Penis (tissue), 1 donor: ENCODE measurements around the genes SNX32, CCDC85B, TSGA10IP and RBM4.

GRCh38 chr11:65509230-65510166 lies 15.4 kb upstream of the SCYL1 start:
- PRO-cap, result no peak

DNA sequence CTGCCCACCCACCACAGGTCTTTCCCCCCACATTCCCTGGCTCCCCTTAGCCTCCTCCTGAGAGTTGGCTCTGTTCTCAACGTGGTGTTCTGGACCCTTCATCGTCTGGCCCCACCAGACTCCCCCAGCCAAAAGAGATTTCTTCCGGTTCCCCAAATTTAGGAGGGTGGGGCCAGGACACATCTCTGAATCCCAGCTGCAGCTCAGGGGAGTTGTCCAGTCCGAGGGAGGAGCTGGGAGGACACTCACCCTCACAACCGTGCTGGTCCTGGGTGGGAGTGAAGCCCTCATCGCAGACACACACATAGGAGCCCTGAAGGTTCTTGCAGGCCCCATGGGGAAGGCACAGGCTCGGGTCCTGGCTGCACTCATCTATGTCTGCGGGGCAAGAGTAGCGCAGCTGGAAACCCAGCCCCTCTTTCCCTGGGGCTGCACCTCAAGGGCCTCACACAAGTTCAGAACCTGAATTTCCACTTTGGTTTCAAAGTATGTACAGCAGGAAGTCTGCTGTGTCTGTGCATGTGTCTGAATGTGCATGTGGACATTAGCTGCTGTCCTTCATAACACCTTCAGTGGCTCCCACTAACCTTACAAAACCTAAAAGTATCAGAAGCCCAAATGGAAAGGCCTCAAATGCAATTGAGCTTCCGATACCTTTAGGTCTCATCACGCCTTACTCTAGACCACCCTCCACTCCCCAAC lies 16.6 kb downstream of the SCYL1 start:
- PRO-cap, result no peak

GRCh38 chr11:65574917-65575972 lies 608 bp upstream of the EHBP1L1 start:
- PRO-cap, result bidirectional peak, plus-strand start at chr11:65576112, minus-strand start at chr11:65575868

- PRO-cap, result no peak
Observed at GRCh38 chr11:65659093-65659950, 3.4 kb downstream of the RELA start.

DNA sequence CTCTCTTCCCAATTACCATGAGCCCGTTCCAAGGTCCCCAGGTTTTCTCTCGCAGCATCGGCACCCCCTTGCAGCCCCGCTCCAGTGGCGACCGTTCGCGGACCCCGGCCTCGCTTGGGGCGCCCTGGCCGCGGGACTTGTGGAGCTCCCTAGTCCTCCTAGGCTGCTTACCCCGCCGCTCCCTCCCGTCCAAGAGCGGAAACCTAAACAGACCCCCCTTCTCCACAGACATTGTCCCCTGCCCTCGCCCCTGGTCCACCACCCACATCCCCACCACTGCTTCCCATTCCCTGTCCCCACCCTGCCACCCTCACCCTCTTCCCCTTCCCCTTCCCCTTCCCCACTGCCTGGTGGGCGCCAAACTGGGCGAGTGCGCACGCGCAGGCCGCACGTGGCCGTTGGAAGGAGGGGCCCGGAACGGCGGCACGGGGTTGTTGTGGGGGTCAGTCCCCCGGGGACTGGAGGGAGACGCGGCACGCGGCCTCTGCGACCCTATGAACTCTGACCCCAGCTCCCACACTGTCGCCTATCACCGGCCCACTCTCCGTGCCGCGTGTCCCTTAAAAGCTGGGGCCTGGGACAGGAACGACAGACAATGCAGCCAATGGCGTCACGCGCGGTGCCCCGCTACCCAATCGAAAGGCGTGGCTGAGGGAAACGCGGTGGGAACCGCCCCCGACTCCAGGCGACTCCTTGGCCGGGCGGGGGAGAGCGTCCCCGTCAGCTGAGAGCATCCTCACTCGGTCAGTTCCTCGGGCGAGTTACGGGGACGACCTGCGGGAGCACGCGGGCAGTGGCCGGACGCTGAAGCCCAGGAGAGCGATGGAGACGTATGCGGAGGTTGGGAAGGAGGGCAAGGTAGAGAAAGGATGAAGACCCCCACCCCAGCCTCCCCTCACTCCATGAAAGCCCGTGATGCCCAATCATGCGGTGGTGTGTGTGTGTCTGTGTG lies at the start of gene SNX32:
TSS of gene SNX32 (plus strand) at position 720 of the 952 bp plus-strand sequence.
- PRO-cap, result unidirectional peak, plus-strand start at position 434 of the sequence

GRCh38 chr11:65853755-65854576 lies 4.0 kb downstream of the CFL1 start:
- PRO-cap, result no peak

- PRO-cap, result no peak
Observed at GRCh38 chr11:65863239-65864053, 3.2 kb downstream of the MUS81 start.

DNA sequence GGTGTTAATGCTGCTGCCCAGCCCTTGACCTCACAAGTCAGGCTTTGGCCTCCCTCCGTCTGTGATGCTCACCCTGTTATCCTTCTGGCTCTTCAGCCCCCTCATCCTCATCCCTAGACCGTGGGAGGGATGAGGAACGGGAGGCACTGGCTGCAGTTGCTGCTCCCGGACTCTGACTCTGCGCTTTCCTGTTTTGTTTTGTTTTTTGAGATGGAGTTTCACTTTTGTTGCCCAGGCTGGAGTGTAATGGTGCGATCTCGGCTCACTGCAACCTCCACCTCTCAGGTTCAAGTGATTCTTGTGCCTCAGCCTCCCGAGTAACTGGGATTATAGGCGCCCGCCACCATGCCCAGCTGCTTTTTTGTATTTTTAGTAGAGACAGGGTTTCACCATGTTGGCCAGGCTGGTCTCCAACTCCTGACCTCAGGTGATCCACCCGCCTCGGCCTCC lies 1.3 kb upstream of the CTSW start:
- PRO-cap, result no peak

DNA sequence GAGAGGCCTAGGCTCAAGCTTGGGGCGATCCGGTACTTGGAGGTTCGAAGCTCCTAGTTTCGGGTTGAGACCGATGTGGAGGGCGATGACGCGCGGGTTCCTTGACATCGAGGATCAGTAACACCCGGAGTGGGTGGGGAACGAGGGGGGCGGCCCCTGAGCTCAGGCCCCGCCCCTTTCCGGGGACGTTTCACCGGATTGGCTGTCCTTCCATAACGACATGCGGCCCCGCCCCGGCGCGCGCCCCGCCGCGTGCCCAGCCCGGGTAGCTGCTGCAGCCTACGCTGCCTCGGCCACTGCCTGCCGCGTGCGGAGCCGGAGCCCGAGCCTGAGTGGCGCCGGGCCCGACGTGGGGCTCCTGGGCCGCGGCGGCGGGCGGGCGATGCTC lies at the start of gene CCDC85B:
TSS of gene CCDC85B (plus strand) at position 295 of the 388 bp plus-strand sequence.
- PRO-cap, result bidirectional peak, plus-strand start at position 296 of the sequence, minus-strand start at position 77 of the sequence

GRCh38 chr11:65891615-65892454 lies 1.4 kb downstream of the CCDC85B start:
- PRO-cap, result bidirectional peak, plus-strand start at chr11:65891927, minus-strand start at chr11:65891823

DNA sequence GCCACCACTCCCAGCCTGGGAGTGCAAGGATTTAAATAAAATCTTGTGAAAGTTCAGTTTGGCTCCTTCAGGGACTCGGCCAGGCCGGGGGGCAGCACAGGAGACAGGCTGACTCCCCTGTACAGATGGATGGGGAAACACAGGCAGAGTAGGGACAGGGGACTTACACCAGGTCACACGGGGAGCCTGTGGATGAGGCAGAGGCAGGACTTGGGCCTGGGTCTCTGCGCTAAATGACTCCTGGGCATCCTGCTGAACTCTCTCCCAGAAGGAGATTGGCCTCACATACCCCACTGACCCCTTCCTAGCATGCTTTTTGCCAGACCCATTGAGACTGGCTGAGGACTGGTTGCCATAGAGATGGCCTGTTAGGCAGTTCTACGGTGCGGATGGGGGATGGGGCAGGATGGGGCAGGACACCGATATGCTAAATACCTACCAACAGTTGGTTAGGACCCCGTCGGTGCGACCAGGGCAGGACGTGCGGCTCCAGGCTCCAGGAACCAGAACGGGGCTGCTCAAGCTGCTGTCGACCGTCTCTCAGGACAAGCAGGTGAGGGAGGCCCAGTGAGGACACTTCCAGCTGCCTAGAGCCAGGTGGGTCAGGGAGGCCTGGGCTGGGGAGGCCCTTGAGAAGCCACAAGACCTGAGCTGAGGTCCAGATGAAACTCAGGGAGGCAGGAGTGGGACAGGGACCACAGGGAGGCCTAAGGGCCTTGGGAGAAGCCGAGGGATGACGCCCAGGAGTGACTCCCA lies at the start of gene TSGA10IP:
TSS of gene TSGA10IP (plus strand) at position 211 of the 756 bp plus-strand sequence.
- PRO-cap, result no peak

DNA sequence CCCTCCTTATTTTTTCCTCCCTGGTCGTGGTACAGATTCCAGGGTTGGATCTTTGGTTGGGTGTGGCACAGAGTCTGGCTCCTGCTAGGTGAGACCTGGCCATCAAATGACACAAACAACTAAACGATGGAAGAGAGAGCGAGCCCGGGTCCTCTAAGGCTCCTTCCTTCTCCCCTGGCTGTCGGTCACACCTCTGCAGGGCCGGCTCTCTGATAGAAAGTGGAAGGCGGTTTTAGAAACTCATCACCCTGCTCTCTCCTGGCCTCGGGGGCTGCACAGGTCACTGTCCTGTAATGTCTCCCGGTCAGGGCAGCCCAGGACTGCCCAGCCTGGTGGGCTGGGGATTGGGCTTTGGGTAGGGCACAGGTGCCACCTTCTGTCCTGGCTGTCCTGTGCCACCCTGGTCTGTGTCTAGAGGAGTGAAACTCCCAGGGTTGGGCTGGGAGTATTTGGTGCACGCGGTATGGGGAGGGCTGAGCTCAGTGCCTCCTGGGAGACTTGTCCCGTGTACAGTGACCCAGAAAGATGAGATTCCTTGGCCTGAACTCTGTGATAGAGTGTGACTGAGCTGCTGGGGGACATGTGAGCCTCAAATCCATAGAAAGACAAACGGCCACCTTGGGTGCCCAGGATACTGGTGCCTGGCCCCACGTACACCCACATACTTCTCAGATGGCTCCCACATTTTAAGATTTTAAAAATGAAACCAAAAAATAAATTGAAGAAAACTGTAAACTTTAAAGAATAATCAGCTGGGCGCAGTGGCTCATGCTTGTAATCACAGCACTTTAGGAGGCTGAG lies 17.7 kb downstream of the SART1 start:
- PRO-cap, result no peak

GRCh38 chr11:66063220-66063946 lies 6.7 kb upstream of the PACS1 start:
- PRO-cap, result no peak

- PRO-cap, result no peak
Observed at GRCh38 chr11:66216289-66216881, 41.1 kb upstream of the KLC2 start.

GRCh38 chr11:66244411-66244852 lies 13.1 kb upstream of the KLC2 start:
- PRO-cap, result no peak

- PRO-cap, result no peak
Observed at GRCh38 chr11:66359420-66360057, 12.0 kb downstream of the SLC29A2 start.

DNA sequence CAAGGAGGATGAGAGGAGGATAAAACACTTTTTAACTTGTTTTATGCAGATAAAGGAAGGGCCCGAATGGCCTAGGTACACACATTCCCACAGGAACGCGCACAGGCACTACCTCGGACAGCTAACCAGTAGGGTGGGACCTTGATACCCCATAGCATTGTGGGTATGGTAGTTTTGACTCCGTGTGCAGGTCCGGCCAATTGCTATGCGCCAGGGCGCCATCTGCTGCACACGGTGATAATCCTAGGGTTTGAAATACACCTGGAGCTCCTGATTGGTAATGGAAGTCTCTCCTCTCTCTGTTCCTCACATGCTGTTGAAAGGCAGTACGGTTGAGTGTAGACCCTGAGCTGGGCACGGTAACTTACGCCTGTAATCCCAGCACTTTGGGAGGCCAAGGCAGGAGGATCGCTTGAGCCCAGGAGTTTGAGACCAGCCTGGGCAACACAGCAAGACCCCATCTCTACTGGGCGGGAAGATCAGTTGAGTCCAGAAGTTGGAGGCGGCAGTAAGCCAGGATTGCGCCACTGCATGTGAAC lies 341 bp upstream of the MRPL11 start:
- PRO-cap, result no peak

DNA sequence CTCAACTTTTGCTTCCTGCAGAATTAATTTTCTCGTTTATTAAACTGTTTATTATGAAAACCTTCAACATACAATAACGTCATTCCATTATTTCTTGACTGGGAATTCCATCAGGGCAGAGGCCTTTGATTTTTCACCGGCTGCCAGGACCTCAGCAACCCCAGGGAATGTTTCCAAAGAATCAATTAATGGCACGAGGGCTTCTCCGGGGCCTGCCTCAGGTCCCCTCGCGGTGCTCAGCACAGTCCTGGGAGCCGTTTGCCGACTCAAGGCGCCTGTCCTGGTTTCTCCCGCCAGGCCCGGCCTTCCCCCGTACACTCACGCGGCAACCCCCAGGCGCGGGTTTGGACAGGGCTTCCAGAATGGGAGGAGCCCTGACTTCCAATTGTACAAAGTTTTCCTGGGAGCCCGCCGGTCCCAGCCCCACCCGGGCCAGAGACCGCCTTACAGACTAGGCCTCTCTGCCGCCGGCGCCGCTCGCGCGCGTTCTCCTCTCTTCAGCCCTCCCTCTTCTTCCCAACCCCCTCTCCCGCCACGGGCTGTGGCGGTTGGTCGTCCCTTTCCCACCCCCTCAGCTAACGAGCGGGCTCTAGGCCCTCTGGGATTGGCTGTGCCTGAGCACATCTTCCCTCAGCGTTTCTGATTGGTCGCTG lies 397 bp upstream of the RBM14 start:
- PRO-cap, result bidirectional peak, plus-strand start at position 244 of the sequence, minus-strand start at position 260 of the sequence; bidirectional peak, plus-strand start outside the sequence, minus-strand start at position 515 of the sequence

DNA sequence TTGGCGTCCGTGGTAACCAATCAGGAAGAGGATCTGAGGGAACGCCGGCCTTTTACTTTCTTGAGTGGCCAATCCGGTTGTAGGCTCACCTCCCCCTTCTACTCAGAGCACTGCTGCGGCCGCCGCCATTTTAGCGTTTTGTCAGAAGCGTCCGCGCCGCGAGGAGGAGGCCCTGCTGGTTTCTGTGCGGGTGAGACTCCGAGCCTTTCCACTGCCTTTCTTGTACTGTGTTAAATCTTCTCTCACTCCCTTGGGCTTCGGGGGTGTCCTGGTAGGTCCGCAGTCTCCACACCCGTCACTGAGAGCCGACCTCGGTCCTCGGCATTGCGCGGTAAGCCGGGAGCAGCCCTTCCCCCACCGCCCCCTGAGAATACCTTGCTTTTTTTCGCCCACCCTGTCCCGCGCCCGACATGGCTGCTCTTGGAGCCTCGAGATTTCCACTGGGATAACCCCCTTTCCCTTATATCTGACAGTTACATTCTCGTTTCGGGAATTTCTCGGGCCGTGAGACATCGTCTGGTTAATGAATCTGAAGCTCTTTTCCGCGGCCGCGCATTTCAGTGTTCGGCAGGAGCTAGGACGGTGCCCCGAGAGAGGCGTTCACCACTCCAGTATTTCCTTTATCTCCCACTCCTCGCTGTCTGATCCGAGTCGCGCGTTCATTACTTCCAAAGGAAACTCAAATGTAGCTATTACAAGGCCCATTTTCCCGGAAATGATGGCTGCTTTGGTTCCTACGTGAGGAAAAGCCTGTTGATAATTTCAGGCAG lies at the start of gene RBM4:
TSS of gene RBM4 (plus strand) at position 141 of the 770 bp plus-strand sequence.
- PRO-cap, result bidirectional peak, plus-strand start at position 144 of the sequence, minus-strand start outside the sequence; bidirectional peak, plus-strand start at position 634 of the sequence, minus-strand start at position 664 of the sequence

DNA sequence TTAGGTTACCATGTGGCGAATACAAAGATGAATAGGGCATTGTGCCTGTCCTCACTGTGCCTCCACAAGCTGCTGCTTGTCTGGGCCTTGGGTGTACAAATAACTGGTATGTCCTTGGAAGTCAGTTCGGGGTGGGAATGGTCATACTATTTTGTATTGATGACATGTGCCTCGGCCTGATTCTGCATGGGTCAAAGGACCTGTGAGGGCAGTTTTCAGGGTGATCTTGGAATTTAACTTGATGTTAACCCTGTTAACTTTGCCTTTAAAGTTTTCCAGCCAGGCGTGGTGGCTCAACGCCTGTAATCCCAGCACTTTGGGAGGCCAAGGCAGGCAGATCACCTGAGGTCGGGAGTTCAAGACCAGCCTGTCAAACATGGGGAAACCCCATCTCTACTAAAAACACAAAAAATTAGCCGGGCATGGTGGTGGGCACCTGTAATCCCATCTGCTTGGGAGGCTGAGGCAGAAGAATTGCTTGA lies 11.5 kb downstream of the RBM4 start:
- PRO-cap, result no peak